ENCODE measurements around the genes ATRAID, SLC30A3 and RBKS.

DNA sequence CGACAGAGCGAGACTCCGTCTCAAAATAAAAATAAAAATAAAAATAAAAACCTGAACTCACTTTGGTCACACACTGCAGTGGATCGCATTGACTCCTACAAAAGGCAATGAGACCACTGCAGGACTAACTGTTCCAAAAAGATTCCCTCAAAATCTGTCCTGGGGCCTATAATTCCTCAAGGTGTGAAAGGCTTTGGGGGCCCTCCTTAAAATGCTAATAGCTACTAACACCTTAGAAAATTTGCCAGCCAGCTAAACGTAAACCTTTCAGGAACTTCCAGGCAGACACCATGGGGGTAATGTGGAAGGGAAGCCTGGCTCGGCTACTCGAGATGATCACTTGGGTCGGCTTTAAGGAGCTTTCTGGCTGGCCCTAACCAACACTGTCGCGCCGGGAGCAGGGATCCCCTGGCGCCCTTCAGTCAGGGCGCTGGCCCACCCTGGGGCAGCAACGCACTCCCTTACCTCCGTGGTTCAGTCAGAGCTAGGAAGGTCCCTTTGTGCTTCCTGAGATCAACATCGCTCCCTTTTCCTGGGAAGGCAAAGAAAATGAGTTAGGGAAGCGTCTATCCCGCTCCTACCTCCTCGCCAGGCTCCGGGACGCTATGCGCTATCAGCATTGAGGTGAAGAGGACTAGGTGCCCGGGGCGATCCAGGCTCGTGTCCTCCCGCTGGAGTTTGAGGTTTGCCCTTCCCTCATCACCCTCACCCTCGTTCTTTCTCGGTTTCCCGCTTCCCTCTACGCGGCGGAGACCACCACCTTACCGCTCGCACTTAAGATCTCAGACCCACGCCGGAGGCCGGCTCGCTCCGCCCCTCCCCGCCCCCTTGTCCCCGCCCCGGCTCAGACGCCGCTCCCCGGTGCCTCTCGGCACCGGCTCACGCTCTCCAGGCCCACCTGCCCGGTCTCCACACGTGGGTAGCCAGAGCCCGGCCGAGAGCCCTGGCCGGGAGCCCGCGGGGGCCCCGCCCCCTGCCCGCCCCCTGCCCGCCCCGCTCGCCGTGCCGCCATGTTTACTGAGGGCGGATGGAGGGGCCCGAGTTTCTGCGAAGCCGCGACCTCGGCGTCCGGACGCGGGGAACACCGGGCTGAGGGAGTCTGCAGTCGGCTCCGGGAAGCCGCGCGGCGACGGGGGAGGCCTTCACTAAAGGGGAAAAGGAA is at the start of gene ATRAID:
TSS of gene ATRAID (plus strand) at position 1,040 of the 1,162 bp plus-strand sequence.
- PRO-cap = bidirectional peak, plus-strand start at position 421 of the sequence, minus-strand start at position 417 of the sequence; bidirectional peak, plus-strand start at position 845 of the sequence, minus-strand start at position 784 of the sequence; bidirectional peak, plus-strand start at position 1,017 of the sequence, minus-strand start at position 911 of the sequence

GRCh38 chr2:27216452-27216766 is 760 bp upstream of the CAD start:
- PRO-cap = no peak

GRCh38 chr2:27262745-27263611 is at the start of gene SLC30A3:
SLC30A3 (minus strand) TSS chr2:27263047.
- PRO-cap = unidirectional peak, minus-strand start at chr2:27263047

DNA sequence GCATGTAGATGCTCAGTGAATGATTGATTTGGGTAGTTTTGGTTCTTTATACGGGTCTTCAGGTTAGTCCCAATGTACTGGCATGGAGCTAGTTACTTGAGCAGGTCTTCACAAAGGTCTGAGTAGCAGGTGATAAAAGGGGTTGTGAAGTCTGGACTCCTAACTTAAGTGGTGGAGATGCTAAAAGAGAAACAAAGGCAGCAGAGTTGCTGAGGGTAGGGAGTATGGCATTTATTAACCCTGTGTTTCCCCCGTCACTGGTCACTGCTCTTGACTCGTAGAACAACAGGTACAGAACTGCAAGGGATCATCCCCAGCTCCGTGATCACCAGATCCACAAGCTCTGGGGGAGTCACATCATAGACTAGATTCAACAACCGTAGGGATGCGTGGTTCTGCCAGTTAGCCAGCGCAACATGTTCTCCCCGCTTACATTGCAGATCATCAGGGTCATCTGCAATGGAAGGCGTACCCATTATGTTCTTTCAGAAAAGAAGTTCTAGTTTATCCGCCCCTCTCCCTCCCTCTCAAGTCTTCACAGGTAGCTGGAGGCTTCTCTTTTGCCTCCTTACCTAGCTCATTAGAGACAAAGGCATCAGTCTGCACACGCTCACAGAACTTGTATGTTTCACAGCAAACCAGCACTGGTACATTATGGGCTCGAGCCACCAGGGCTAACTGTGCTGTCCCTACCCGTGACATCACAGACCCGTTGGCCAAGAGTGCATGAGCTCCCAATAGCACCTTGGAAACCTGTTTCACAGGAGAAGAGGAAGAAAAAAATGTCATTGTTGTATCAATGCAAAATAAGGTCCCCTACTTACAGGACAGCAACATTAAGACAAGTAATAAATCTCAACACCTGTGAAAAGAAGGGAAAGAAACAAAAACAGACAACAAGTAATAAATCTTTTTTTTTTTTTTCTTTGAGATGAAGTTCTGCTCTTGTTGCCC is 5.7 kb downstream of the EIF2B4 start:
- PRO-cap = no peak

DNA sequence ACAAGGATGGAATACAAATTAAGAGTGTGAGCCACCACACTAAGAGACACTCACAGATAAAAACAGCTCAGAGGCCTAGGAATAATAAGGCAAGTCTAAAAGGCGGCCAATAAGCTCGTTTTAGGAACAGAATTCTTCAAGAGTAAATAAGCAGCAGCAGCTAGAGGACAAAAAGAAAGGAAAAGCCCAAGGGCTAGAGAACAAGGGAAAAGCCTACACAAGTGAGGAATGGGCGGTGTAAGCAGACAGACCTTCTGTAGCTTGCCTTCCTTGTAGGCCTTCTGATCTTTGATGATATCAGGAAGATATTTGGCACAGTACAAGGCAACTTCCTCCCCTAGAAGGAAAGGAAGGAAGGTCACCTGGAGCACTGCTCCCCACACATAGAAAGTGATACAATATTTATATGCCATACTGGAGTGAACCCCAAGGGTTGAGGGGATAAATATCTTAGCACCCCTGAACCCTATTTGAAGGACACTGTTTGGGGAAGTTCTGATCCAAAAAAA is 5.5 kb upstream of the ZNF513 start:
- PRO-cap = no peak

- PRO-cap = no peak
Measured at GRCh38 chr2:27393001-27393434, 12.5 kb upstream of the ZNF513 start.

GRCh38 chr2:27493918-27494655 is 913 bp downstream of the FNDC4 start:
- PRO-cap = no peak

GRCh38 chr2:27665004-27665391 is 1.3 kb downstream of the SLC4A1AP start:
- PRO-cap = no peak

DNA sequence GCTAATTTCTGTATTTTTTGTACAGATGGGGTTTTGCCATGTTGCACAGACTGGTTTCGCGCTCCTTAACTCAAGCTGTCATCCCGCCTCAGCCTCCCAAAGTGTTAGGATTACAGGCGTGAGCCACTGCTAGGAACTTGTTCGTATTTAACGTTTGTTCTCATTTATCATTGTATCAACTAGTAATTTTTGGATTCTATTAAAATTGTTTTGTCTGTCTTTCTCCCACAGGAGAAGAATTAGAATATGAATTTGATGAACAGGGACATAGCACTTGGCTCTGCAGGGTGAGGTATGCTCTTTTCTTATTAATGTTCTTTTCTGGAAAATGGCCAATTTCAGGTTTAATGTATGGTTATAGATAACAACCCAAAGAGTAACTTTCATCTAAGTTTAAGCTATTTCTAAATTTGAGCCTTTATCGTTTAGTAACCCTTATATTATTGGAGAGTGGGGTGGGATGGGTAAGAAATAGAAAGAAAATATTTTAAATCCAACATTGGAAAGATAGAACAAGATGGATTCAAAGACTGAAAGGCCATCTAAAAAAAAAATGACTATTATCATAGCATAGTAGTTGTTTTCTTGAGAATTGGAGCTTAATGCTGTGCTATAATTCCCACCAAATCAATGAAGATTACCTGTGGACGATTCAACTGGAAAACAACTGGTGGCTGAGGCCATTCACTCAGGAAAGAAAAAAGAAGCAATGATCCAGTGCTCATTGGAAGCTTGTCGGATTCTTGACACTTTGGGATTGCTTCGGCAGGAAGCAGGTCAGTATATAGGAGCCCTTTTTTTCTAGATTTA is 5.1 kb downstream of the SLC4A1AP start:
- PRO-cap = no peak

GRCh38 chr2:27677476-27677951 is 13.8 kb downstream of the SLC4A1AP start:
- PRO-cap = no peak

DNA sequence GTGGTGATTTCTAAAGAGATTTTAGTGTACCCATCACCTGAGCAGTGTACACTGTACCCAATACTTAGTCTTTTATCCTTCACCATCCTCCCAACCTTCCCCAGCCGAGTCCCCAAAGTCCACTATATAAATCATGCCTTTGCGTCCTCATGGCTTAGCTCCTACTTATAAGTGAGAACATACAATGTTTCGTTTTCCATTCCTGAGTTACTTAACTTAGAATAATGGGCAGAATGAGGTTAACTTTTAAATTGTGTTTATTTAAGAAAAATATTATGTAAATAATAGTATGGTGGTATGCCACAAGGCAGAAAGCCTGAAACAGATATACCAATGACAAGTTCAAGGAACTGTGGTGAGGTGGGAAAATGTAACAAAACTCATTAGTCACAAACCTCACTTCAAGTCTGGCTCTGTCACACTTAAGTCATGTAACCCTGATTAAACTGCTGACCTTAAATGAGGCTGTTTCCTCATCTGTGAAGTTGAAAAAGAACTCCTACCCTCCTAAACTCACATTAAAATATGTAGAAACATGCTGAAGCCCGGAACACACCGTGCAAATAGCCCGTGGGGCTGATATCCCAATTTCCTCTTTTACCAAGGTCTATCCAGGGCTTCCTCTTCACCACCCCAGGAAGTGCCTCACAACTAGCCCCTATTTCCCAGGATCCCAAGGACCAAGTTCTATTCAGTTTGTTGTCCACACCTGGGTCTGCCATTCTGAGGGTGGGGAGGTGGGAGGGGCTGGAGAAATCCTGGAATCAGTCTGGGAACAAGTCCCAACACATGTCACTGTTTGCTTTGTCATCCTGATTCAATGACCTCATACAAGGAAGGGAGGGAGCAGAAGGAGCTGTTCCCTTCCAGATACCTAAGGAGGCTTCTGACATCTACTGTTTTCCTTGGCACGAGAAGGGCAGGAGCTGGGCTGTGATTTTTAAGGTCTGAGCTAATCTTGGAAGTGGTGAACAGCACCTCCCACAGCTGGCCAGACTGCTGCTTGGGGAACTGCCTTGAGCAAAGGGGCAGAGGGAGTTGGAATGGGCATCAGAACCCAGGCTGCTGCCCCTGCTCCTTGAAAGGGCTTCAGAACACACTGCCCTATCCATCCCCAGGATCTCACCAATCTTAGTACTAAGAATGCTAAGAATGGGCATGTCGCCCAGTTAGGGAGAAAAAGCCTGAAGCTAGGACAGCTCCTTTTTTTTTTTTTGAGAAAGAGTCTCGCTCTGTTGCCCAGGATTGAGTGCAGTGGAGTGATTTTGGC is 42.3 kb downstream of the SLC4A1AP start:
- PRO-cap = no peak

DNA sequence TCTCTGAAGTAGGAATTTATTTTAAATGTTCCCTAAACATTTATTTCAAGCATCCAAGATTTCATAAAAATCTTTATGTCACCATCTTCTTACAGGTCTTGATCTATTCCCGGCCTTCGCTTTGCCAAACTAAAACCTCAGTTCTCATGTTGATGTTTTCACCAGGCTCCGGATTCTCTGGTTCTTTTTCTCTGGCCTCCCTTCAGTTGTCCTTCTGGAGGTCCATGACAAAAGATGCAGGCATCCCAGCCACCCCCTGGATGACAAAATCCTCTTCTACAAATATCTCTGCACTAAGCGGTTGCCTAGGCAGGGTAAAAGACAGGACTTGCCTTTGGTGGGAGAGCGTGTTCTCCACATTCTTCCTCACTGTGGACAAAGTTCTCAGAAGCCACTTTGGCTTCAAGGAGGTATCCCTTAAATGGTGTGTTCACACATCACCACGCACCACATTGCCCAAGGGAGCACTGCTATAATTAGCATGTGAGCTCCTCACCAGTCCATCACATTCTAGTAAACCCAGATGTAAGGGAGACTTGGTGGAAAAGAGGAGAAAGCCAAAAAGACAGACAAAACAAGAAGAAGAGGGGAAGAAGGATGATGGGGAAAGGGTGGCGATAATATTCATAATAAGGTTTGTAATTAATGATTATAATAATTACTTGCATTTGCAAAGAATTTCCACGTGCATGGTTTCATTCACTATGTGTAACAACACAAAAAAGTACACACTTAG is 23.6 kb upstream of the MRPL33 start:
- PRO-cap = no peak

- PRO-cap = bidirectional peak, plus-strand start at chr2:27890771, minus-strand start at chr2:27890681
Measured at GRCh38 chr2:27890083-27890918, at the start of gene RBKS. RBKS (minus strand) TSS chr2:27890387.

GRCh38 chr2:27903857-27904355 is 13.4 kb downstream of the BABAM2 start:
- PRO-cap = no peak

GRCh38 chr2:27920512-27920978 is 30.0 kb downstream of the BABAM2 start:
- PRO-cap = no peak

GRCh38 chr2:28117226-28117579 is 226.7 kb downstream of the BABAM2 start:
- PRO-cap = no peak

- PRO-cap = no peak
Measured at GRCh38 chr2:28134161-28134766, 243.7 kb downstream of the BABAM2 start.

DNA sequence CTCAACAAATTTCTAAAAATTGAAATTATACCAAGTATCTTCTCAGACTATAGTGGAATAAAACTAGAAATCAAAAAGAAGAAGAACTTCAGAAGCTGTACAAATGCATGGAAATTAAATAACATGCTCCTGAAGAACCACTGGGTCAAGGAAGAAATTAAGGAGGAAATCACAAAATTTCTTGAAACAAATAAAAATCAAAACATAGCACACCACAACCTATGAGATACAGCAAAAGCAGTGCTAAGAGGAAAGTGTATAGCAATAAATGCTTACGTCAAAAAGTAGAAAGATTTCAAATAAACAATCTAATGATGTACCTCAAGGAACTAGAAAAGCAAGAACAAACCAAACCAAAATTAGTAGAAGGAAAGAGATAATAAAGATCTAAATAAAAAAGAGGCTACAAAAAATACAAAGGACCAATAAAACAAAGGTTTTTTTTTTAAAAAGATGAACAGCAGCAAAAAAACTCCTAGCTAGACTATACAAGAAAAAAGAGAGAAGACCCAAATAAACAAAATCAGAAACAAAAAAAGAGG is 214.3 kb upstream of the FOSL2 start:
- PRO-cap = no peak

DNA sequence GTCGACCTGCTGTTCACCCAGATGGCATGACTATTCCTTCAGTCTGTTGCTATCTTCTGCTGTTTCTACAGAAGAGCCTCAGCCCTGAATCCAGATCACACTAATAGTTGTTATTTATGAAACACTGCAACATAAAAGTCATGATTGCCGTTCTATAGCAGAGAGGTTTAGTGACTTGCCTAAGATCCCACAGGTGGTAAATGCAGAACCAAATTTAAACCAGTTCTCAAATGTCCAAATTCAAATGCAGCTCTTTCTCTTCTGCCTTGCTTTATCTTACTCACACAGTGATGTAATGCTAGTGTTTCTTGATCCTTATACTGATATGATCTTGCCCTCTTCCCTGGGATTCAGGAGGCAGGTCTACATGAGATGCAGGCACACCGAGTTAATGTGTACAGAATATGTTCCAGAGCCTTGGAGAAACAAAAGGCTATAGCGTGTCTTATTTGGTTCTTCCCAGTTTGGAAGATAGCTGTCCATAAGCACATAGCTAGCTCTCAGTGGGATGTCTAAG is 122.0 kb upstream of the FOSL2 start:
- PRO-cap = no peak

DNA sequence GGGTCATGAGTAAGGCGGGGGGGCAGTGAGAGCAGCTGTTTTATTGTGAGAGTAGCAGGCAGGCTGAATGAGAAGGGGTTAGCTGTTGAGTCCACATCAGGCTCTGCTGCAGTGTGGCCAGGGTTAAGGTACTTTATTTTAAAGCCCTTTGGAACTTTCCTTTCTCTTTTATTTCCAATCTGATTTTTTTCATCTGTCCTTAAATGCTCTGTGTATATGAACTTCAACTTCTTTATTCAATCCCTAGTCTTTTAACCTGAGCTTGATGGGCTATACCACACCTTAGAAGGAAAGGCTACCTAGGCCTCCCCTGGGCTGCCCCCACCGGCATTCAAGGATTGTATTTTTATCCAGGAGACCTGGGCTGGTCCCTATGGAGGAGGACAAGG is 111.8 kb upstream of the FOSL2 start:
- PRO-cap = no peak